HT1080 (cell line): ENCODE measurements around the genes DNMT3B and SNTA1.

GRCh38 chr20:32480843-32481201, 104.3 kb downstream of the NOL4L start:
RAMPAGE:
- cytosol, long total RNA = no peak
- long total RNA = no peak
- nucleus, long total RNA = no peak

DNA sequence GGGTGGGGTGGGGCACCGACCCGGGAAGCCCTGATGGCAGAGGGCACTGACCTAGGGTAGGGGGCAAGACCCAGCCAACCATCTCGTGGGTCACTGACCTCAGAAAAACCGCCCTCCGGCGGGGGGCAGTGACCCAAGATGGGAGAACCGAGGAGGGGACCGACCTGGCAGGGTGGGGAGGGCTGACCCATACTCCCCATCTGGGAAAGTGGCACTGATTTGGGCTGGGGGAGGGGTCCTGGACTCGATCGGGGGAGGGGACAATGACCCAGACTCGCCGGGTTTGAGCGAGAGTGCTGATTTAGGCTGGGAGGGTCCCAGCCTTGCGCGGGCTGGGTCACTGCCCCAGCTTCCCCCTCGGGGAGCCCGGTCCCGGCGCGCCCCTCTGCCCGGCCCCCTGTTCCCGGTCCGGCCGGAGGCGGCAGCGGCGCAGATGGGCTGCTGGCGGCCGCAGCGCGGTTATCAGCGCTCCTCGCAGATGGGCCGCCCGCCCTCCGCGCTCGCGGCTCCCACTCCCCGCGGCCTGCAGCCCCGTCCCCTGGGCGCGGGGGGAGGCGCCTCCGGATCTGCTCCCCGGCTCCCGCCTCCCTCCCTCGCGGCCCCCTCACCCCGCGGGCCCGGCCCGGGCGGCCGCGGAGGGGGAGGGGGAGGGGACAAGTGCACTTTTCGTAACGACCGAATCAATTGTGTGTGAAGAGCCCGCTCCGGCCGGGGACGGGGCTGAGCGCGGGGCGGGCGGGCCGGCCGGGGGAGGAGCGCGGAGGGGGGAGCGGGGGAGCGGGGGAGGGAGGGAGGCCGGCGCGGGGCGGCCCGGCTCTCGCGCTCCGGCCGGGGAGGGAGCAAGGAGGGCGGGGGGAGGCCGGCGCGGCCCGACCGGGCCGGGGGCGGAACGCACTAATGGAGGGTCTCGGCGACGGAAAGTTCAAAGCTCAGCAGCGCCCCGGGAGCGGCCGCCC, 2.2 kb downstream of the NOL4L start:
RAMPAGE:
- cytosol, long total RNA = no peak
- long total RNA = no peak
- nucleus, long total RNA = no peak

DNA sequence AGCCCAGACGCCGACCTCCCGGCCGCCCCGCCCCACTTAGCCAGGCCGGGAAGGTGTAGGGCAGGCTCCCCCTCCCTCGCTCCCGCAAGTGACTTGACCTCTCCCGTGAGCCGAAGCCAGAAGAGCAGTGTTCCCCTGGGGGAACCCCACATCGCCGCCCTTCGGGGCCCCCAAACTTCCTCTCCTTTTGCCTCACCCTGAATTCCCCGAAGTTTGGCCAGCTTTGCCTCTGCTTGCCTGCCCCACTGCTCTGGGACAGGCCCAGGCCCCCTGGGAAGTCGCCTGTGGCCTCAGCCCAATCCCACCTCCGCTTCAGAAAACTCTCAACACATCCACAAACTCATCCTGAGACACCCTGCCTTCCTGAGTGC, 527 bp upstream of the NOL4L start:
RAMPAGE:
- cytosol, long total RNA = no peak
- long total RNA = no peak
- nucleus, long total RNA = no peak

DNA sequence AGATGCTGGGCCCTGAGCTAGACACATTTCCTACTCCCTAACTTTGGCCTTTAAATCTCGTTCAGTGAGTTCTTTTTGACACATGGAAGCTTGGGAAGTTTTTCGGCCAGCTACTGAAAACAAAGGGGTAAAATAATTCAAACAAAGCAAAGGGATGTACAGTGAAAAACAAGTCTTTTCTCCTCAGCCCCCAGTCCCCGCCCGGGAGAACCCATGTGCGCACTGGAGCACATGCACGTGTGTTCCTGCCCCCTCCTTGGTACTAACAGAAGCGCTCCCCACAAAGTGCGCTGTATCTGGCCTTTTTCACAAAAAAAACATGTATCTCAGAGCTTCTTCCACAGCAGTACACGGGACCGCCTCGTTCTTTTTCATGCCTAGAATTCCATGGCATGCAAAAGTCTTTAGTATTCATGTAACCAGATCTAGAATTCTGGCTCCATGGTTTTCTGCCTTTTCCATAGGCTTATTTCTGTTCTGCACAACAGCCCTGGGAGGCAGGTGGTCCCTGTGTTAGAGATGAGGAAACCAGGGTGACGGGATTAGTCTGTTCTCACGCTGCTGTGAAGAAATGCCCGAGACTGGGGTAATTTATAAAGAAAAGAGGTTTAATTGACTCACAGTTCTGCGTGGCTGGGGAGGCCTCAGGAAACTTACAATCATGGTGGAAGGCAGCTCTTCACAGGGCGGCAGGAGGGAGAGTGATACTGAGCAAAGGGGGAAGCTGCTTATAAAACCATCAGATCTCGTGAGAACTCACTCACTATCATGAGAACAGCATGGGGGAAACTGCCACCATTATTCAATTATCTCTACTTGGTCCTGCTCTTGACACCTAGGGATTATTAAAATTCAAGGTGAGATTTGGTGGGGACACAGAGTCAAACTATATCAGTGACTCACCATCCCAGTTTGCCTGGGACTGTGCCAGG, 41.2 kb downstream of the C20orf203 start:
RAMPAGE:
- cytosol, long total RNA = no peak
- long total RNA = no peak
- nucleus, long total RNA = no peak

GRCh38 chr20:32762296-32762815, at the start of gene DNMT3B:
TSS of gene DNMT3B (plus strand) at chr20:32762385.
RAMPAGE:
- cytosol, long total RNA = no peak
- long total RNA = no peak
- nucleus, long total RNA = no peak

DNA sequence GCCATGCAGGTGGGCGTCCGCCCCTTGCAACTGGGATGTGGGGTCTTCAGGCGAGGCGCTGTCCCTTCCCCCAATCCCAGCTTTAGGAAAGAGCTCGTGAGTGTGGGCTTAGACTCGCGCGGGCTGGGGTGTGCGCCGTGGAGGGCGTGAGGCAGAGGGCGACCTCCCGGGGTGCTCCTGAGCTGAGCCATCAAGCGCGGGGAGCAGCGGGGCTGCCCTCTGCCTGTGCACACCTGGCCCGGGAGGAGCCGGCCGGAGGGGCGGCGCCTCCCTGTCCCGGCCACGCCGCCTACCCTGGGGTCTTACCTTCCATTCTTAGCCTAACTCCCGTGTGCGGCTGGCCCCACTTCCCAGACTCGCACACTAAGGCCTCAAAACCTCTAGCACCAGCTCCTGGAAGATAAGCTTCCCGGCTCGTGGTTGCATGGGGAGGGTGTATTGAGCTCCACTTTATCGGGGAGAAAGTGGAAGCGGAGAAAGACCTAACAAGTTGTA, 1.0 kb downstream of the DNMT3B start:
RAMPAGE:
- cytosol, long total RNA = no peak
- long total RNA = no peak
- nucleus, long total RNA = no peak

DNA sequence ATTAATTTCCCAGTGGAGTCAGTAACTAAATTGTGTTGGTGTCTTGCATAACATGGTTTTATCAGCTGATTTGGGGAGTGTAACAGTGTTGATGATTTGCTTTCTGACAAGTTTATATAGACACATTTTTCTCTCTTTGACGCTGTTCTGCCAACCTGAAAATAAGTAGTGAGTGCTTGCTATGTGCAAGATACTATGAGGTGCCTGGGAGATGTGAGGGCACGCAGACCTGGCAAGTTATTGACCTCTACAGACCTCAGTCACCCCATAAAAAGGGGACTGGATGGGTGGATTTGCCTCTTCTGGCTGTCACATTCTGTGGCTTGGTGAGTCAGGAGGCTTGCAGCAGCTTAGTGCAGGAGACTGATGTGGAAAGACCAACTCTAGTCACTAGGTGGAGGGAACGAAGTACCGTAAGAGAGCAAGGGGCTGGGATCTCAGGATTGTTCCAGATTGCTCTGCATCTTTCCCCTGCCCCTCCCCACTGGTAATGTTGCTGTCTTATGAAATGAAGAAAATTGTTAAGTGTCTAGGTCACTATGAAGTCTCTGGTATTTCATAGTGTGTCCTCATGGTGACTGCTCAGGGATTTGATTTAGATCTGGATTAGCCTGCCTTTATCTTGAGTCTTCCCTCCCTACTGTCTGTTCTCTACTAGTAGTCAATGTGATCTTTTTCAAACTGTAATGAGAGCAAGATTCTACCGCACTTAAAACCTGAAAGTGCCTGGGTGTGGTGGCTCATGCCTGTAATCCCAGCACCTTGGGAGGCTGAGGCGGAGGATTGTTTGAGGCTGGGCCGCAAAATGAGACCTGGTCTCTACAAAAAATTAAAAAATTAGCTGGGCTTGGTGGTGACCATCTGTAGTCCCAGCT, 3.4 kb downstream of the MAPRE1 start:
RAMPAGE:
- cytosol, long total RNA = no peak
- long total RNA = no peak
- nucleus, long total RNA = no peak

DNA sequence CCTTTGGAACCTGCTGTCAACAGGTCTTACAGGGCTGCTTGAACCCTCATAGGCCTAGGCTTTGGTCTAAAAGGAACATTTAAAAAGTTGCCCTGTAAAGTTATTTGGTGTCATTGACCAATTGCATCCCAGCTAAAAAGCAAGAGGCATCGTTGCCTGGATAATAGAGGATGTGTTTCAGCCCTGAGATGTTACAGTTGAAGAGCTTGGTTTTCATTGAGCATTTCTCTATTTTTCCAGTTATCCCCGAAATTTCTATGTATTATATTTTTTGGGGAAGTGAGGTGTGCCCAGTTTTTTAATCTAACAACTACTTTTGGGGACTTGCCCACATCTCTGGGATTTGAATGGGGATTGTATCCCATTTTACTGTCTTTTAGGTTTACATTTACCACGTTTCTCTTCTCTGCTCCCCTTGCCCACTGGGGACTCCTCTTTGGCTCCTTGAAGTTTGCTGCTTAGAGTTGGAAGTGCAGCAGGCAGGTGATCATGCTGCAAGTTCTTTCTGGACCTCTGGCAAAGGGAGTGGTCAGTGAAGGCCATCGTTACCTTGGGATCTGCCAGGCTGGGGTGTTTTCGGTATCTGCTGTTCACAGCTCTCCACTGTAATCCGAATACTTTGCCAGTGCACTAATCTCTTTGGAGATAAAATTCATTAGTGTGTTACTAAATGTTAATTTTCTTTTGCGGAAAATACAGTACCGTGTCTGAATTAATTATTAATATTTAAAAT, 9.3 kb upstream of the EFCAB8 start:
RAMPAGE:
- cytosol, long total RNA = no peak
- long total RNA = no peak
- nucleus, long total RNA = no peak

DNA sequence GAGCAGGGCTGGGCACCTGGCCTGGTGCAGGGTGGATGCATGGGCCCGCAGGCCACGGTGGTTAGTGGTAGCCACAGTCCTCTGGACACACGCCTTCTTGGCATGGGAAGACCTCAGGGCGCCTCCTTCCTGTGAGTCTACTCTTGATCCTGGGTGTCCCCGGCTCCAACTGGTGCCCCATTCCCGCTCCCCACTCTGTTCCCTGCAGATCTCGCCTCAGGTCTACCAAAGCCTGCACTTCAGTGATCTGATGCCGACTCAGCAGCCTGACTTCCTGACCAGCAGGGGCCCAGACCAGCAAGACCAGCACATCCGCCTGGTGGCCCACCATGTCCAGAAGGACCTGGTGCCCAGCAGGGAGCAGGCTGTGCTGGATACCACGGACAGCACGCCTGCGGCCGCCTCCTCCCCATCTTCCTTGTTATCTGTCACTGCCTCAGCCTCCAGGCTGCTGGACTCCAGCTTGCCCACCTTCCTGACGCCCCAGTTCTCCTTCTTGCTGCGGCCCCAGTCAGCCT, 43.2 kb downstream of the SUN5 start:
RAMPAGE:
- cytosol, long total RNA = no peak
- long total RNA = no peak
- nucleus, long total RNA = no peak

DNA sequence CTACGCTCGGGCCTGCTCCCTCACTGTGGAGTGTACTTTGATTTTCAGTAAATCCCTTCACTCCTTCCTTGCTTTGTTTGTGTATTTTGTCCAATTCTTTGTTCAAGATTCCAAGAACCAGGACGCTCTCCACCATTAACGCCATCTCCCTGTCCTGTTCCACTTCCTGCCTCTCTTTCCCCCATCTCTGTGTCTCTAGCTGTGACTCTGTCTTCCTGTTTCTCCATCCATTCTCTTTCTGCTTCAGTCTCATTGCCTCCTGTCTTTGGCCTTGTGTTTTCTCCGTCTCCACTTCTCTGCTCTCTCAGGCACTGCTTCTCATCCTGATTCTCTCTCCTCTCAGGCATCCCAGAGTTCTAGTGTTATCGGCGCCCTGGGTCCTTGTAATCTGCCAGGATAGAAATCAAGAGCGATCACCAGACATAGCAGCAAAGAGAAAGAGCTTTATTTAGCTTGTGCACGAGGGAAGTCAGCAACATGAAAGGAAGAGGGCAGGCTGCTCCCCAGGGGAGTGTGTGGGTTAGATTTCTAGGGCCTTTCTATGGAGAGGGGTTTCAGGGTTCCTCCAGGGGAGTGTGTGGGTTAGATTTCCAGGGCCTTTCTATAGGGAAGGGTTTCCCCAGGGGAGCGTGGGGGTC, 32.6 kb downstream of the SUN5 start:
RAMPAGE:
- cytosol, long total RNA = no peak
- long total RNA = no peak
- nucleus, long total RNA = no peak

RAMPAGE:
- cytosol, long total RNA = no peak
- long total RNA = no peak
- nucleus, long total RNA = no peak
Observed at GRCh38 chr20:32982702-32983406, 21.4 kb downstream of the SUN5 start.

RAMPAGE:
- cytosol, long total RNA = no peak
- long total RNA = no peak
- nucleus, long total RNA = no peak
Observed at GRCh38 chr20:33125905-33126642, 41.9 kb upstream of the BPIFA2 start.

RAMPAGE:
- cytosol, long total RNA = no peak
- long total RNA = no peak
- nucleus, long total RNA = no peak
Observed at GRCh38 chr20:33443477-33443807, at the start of gene SNTA1. TSS of gene SNTA1 (minus strand) at chr20:33443763.

RAMPAGE:
- cytosol, long total RNA = no peak
- long total RNA = no peak
- nucleus, long total RNA = no peak
Observed at GRCh38 chr20:33477307-33477962, 12.5 kb upstream of the CBFA2T2 start.

RAMPAGE:
- cytosol, long total RNA = no peak
- long total RNA = no peak
- nucleus, long total RNA = no peak
Observed at GRCh38 chr20:33507541-33508349, 17.8 kb downstream of the CBFA2T2 start.

DNA sequence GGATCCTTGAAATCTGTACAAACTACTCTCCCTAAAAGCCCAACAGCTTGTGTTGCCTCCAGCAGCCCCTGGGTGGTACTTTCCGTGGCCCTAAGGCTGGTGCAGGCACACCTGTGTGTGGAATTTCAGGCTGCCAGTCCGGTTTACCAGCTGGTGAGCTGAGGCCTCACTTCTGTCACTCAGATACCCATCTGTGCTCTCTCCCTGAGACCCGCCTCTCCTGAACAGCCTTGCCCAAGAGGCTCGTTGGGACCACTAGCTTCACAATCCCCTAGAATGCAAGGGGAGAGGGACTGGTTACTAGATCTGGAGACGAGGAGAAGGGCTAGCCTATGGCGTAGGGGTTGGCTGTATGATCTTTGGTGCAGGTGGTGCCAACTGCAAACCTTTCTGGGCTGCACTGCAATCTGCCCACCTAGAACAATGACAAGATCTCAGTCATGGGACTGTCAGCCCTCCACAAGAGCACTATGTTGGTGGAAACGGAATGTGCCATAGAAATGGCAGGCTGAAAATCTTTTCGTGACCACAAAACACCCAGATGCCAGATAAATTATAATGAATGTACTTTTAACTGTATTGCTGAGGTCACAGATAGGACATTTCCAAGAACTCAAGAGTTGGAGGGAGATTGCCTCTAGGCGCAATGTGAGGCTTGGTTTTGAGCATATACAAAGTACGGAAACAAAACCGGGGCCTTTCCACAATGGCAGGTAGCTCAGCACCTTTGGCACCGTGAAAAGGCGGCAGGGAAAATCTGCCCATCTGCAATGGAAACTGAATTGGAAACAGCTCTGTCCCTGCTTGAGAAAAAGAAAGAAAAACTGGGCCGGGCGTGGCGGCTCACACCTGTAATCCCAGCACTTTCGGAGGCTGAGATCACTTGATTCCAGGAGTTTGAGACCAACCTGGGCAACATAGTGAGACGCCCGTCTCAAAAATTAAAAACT, 10.8 kb upstream of the C20orf144 start:
RAMPAGE:
- cytosol, long total RNA = no peak
- long total RNA = no peak
- nucleus, long total RNA = no peak

GRCh38 chr20:33653987-33654879, 7.9 kb upstream of the C20orf144 start:
RAMPAGE:
- cytosol, long total RNA = no peak
- long total RNA = no peak
- nucleus, long total RNA = no peak

RAMPAGE:
- cytosol, long total RNA = no peak
- long total RNA = no peak
- nucleus, long total RNA = no peak
Observed at GRCh38 chr20:33992348-33992995, 1.2 kb upstream of the RALY start.

DNA sequence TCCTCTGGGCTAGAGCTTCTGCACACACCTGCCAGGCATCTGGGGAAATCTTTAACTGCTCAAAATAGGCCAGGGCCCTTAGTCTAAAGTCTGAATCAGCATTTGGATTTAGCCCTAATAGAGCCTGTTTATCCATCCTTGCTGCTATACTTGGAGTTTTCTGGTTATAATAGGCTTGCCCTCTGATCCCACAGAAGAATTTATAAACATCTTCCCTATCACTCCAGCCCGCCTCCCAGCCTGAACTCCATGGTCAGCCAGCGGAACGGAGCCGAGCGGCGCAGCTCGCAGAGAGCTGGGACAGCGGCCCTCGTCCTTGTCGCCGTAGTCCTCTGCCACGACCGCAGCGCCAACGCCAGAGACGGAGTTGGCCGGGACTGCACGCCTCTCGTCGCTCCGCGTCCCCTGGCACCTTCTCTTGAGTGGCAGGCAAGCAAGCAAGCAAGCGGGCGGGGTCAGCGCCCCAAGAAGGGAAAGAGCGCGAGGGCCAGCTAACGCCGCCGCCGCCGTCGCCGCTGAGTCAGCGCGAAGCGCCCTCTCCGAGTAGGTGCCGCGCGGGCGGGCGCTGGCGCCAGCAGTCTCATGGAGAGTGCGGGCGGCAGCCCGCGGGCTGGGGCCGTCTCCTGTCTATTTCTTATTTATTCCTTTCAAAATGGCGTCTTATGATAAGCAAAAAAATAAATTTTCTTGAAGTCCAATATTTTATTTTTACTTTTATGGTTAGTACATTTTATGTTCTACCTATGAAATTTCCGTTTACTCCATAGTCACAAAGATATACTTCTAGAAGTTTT, 25.3 kb upstream of the ASIP start:
RAMPAGE:
- cytosol, long total RNA = no peak
- long total RNA = no peak
- nucleus, long total RNA = no peak

RAMPAGE:
- cytosol, long total RNA = no peak
- long total RNA = no peak
- nucleus, long total RNA = no peak
Observed at GRCh38 chr20:34299172-34300011, 3.8 kb downstream of the AHCY start.